Camera-type eye (tissue), 1 donor: ENCODE measurements around the gene F7.

DNA sequence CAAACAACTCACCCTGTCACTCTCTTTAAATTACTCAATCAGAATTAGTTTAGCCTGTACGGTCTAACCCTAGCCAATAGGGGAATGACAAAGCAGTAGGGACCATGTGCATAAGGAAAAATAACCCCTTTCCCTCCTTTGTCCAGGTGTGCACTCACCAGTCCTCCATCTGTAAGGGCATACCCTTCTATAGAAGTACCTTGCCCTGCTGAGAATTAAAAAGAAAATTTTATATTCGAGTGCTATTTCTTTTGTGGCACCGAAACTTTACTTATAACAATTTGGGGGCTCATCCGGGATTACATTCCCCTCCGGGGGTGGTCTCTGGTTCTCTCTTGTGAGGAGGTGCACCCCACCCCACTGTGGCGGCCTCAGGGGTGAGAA is 50.7 kb upstream of the ANKRD10 start:
- RAMPAGE, long total RNA = no peak

GRCh38 chr13:111114142-111114895 is 791 bp upstream of the ARHGEF7 start:
- RAMPAGE, long total RNA = no peak

DNA sequence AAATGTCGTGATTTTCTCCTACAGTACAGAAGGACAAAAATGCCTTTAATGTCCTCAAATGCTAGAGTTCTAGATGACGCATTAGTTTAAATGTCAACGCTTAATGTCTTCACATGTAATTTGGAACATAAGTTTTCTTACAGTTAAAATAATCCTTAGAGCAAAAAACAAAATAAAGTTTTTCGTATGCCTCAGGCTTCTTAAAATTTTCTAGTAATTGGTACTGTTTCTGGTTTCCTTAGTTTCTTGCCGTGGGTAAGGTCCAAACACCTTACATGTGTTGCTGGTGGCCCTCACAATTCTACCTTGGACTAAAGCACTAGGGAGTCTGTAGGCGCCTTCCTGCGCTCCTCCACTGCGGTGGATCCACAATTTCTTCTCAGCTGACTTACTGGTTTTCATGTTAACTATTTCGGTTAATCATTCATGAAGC is 37.5 kb downstream of the ARHGEF7 start:
- RAMPAGE, long total RNA = no peak

DNA sequence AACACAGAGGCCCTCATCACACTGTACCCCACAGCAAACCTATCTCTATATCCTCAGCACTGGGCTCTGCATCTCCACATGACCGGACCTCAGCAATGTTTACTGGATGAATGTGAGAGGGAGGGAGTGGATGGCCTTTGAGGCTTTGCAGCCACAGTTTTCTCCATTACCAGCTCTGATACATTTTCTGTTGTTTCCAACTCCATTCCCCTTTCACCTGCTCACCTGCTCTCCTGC is 232.6 kb downstream of the TEX29 start:
- RAMPAGE, long total RNA = no peak

- RAMPAGE, long total RNA = no peak
These were observed 46.5 kb downstream of the SOX1 start for GRCh38 chr13:112113500-112113846.

GRCh38 chr13:112537863-112539009 is 49.7 kb downstream of the TUBGCP3 start:
- RAMPAGE, long total RNA = no peak

GRCh38 chr13:112688383-112688954 is 1.4 kb upstream of the ATP11A start:
- RAMPAGE, long total RNA = no peak

DNA sequence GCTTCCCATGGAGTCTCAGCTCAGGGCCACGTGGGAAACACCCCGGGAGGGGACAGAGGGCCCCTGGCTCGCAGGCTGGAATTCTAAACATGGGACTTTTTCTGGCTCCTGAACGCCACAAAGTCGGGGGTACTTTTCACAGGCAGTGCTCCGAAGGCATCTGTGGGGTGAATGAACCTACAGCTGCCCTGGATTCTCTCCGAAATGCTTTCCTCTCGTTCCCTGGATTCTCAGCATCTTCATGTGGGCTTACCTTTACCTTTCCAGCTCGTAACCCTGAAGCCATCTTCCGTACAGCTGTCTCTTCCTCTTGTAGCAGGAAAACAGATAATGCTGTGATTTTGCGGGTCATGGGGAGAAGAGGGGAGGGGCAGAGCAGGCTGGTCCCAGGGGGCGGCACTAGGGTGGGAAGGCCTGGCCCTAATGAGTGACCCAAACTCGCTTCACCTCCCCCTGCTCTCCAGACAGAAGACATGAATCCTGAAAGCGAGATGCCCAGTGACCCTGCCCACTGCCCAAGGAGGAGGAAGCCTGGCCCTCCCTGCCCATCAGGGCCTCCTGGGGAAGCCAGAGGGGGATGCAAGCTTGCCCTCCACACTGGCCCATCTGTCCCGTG is 81.0 kb upstream of the MCF2L start:
- RAMPAGE, long total RNA = no peak

GRCh38 chr13:112892828-112893374 is 76.1 kb upstream of the MCF2L start:
- RAMPAGE, long total RNA = no peak

DNA sequence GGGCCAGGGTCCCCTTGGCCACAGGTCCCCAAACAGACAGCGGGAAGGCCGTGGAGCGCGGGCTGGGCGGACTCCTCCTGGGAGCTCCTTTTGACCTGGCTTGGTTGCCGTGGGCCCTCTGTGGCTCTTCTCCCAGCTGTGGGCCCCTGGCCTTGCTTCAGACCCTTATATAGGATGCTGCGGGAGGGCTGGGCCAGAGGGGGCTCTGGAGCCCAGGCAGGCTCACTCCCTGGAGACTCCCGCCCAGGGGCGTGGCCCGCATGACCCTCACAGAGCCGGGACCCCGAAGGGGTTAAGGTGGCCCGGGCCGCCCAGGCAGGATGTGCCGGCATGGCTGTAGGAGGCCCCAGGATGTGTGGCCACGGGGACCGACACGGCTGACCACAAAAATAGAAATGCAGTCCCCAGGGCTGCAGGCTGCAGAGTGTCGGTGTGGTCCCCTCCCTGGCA is 74.0 kb upstream of the MCF2L start:
- RAMPAGE, long total RNA = no peak

- RAMPAGE, long total RNA = no peak
These were observed 66.9 kb upstream of the MCF2L start for GRCh38 chr13:112901996-112902557.

DNA sequence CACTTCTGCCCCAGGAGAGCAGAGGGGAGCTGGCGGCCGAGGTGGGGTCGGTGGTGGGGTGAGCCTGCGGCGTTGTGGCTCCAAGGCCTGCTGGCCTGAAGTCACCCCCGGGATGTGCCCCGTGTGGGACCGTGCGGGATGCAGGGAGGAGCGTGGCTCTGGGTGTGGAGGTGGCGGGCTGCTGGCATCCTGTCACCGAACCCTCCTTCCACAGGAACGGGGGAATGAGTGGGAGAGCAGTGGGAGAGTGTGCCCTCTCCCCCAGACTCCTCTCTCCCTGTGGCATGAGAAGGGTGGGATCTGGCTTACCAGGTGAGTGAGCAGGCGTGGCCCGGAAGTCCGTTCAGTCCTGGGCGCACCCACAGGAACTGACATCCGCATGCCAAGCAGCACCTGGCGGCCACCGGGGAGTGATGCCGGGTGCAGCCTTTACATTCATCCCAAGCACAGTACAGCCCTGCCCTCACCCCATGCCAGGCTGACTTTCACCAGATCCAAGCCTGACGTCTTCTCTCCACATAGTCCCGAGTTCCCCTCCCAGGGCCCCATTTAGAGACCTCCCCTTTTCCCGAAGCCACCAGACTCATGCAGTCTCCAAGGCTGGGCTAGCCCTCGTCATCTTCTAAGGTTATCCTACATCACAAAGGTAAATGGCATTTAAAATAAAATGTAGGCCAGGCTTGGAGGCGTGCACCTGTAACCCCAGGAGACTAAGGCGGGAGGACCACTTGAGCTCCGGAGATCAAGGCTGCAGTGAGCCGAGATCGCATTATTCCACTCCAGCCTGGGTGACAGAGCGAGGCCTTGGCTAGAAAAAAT is 26.7 kb downstream of the MCF2L start:
- RAMPAGE, long total RNA = no peak

DNA sequence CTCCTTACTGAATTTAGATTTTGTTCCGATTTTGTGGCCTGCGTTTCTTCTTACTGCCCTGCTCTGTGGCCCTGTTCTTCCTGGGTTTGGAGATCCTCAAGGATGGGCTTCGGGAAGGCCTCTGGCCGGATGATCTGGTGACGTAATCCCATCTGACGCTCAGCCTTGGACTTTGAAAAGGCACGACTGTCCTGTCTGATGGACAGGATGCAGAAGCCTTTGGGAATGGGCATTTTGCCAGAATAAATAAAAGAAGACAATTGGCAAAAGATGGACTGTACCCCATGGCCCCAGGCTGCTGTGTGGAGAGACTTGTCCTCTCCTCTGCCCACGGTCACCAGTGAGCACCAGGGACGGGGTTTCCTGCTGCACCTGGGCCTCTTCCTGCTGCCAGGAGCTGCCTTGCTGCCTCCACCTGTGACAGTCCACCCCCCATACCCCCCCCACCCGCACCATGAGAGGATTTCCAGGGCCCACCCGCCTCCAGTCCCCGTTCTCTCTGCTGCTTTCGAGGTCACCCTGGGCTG is 40.7 kb downstream of the MCF2L start:
- RAMPAGE, long total RNA = no peak

DNA sequence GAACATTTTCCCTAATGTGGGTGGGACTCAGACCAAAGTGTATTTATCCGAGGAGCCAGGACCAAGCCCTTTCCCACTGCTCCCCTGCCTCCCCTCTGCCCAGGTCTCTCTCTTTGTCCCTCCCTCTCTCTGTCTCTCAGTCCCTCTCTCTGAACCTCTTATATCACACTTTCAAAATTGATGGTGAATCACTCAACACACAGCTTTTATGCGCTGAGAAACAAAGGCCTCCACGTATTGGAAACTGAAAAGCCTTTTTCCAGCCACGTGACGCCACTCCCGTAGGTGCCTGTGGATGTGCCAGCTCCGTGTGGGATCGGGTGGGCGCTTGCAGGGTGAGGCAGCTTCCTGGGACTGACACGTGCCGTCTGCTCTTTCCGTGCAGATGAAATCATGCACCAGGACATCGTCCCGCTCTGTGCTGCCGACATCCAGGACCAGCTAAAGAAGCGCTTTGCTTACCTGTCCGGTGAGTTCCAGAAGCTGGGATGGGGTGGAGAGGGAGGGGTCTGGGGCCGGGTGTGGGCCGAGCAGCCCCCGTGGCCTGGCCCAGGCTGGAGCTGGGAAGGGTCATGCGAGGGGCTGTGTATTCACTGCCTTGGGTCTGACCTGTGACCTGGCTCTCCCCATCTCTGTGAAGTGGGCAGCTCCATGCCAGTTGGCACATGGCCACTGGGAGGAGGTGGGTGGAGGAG is 45.5 kb downstream of the MCF2L start:
- RAMPAGE, long total RNA = no peak

- RAMPAGE, long total RNA = no peak
These were observed 61.8 kb downstream of the MCF2L start for GRCh38 chr13:113030539-113031502.

- RAMPAGE, long total RNA = no peak
These were observed at the start of gene F7 for GRCh38 chr13:113105544-113105944. Gene F7 (plus strand): TSS chr13:113105791.

GRCh38 chr13:113159385-113160200 is 1.1 kb downstream of the PROZ start:
- RAMPAGE, long total RNA = no peak

DNA sequence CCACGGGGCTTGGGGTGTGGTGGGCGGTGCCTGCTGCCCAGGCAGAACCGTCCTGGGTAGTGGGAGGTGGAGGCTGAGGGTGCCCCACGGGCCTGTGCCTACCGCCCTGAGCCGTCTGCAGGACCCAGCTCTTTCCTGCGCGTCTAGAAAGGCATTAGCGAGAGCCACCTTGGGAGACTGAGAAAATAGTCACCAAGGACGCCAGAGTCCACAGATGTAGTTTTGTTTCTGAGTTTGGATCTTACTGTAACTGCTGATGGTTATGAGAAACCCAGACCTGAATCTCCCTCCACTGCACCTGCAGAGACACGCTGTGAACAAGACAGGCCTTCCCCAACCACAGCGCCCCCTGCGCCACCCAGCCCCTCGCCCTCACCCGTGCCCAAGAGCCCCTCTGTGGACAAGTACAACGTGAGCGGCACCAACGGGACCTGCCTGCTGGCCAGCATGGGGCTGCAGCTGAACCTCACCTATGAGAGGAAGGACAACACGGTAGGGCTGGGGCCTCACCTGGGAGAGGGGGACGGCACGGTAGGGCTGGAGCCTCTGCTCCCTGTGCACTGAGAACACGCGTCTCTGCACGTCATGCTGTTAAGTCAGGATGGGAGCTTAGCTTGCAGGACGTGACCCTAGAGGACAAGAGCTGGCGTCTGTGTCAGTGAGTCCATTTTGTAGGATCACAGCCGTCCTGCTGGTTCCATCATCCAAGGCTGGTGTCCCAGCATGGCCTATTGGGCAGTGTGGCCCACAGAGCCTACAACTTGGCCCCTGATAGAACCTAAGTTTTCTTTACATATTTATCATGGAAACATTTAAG is 22.3 kb downstream of the LAMP1 start:
- RAMPAGE, long total RNA = no peak

- RAMPAGE, long total RNA = no peak
These were observed 42.7 kb downstream of the ADPRHL1 start for GRCh38 chr13:113410391-113411255.

GRCh38 chr13:113512080-113513399 is 21.7 kb downstream of the TMCO3 start:
- RAMPAGE, long total RNA = no peak